HTR-8/SVneo (cell line): ENCODE results near the gene ITGA11.

DNA sequence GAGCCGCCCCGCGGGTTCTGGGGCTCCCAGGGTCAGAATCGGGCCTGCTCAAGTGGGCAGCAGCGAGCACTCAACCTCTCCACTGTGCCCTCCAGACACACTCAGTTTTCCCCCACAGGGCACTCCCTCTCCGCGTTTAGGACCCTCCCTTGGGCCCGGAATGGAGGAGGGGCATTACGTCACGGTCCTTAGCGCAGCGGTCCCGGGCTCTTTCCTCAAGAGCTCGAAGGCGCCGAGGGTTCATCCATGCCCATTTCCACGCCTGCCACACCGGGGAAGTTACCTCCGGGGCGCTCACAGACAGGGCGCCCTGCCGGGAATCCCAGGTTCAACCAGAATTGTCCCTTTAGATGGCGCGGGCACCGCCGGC is 9.3 kb downstream of the SKOR1 start:
- RRBS: 80% methylated on average over 13 of the region's 26 CpGs

GRCh38 chr15:67863274-67864156 is 38.2 kb downstream of the SKOR1 start:
- RRBS: 6% methylated on average over 23 of the region's 51 CpGs

DNA sequence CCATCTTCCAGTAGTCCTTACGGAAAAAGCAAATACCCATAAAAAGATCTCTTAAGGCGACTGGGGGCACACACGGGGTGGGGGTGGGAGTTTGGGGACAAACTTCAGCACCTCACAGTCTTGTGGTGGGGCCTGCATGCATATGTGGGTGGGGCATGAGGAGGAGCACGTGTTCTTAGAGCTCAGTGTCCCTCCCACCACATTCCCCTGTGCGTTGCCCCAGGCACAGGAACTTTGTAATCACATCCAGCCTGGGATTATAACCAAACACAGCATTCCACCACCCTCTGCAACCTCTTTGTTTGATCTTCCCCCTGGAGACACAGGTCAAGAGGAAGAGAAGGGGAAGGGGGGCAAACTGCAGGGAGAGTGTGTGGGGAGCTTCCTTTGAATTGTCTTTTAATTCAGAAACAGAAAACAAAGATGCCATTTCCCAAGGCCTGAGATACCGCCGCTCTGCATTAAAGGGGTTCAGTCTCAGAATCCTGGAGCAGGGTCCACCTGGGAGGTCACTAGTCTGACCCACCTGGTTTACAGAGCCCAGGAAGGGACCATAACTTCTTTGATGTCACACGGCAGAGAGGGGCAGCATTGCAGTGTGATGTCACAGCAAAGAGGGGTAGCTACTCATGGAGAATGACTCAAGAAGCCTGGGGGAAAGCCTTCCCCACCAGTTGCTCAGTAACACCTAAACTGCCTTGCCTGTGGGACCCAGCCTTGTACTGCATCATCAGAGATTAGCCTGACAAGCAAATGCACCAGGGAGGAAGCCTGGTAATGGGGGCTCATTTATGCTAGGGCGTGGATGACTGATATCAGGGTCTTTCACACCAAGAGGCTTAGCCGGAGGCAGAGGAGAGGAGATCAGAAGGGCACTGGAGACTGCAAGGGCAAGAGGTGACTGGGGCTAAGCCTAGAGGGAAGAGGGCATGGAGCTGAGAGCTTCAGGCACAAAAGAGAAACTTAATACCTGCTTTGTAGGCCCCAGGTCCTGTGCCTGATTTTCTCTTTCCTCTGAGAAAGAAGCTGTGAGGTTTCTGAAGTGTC is 107.9 kb upstream of the PIAS1 start:
- RRBS: no CpG with 5 or more reads among the region's 10 CpGs

DNA sequence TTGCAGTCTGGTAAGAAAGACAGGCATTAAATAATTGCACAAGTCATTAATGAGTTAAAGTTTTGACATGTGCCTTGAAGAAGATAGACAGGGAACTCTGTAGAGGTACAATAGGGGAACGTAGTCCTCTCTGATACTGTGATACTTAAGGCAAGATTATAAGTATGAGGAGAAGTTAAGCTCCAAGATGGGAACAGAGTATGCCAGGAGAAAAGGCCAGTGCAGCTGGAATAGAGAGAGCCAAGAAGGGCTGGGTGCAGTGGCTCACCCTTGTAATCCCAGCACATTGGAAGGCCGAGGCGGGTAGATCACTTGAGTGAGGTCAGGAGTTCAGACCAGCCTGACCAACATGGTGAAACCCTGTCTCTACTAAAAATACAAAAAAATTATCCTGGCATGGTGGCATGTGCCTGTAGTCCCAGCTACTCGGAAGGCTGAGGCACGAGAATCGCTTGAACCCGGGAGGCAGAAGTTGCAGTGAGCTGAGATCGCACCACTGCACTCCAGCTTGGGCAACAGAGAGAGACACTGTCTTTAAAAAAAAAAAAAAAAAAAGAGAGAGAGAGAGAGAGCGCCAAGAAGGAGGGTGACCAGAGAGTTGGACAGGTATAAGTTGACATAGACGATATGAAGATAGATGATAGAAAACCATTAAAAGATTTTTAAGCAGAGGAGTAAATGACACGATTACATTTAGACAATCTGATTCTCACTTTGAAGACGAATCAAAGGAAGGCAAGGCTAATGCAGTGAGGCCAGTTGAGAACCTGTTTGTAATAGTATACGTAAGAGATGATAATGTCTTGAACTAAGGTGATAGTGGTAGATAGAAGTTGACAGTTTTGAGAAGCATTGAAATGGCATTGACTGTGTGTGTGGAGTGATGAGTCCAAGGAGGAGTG is 48.7 kb downstream of the CALML4 start:
- RRBS: no CpG with 5 or more reads among the region's 13 CpGs

GRCh38 chr15:68272707-68273083 is 4.8 kb upstream of the FEM1B start:
- RRBS: no CpG with 5 or more reads among the region's 1 CpG

GRCh38 chr15:68279107-68279629 is 1.6 kb downstream of the FEM1B start:
- RRBS: no CpG with 5 or more reads among the region's 8 CpGs

DNA sequence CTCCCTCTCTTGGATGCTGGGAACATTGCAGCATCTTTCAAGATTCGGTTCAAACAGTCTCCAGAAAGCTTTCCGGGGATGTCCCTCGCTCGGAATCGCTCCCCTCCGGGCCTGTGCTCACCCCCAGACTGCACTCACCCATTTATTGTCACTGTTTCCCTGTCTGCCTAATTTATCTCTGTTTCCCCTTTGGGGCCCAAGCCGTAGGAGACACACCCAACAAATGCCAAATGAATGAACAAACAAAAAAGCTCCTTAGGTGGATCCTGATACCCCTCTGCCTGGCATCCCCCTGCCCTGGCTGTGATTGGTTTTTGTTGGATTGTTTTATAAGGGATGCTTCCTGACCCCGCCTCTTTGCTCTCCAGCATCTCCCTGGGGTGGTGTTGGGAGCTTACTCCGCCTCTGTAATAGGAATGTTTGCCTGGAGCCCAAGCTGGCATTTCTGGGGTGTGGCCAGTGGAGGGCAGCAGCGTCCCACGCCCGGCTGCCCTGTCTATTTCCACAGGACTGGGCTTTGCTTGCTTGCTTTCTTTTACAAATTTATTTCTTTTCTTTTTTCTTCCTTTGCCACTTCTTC is 28.9 kb downstream of the FEM1B start:
- RRBS: no CpG with 5 or more reads among the region's 12 CpGs

- RRBS: 93% methylated on average over 2 of the region's 19 CpGs
These were observed 49.4 kb downstream of the FEM1B start for GRCh38 chr15:68326498-68327709.

- RRBS: 2% methylated on average over 28 of the region's 70 CpGs
These were observed at the start of gene ITGA11 for GRCh38 chr15:68431503-68432557. Gene ITGA11, minus strand, starts transcription at chr15:68432163.

GRCh38 chr15:68481660-68482088 is 49.7 kb upstream of the ITGA11 start:
- RRBS: no CpG with 5 or more reads among the region's 3 CpGs

DNA sequence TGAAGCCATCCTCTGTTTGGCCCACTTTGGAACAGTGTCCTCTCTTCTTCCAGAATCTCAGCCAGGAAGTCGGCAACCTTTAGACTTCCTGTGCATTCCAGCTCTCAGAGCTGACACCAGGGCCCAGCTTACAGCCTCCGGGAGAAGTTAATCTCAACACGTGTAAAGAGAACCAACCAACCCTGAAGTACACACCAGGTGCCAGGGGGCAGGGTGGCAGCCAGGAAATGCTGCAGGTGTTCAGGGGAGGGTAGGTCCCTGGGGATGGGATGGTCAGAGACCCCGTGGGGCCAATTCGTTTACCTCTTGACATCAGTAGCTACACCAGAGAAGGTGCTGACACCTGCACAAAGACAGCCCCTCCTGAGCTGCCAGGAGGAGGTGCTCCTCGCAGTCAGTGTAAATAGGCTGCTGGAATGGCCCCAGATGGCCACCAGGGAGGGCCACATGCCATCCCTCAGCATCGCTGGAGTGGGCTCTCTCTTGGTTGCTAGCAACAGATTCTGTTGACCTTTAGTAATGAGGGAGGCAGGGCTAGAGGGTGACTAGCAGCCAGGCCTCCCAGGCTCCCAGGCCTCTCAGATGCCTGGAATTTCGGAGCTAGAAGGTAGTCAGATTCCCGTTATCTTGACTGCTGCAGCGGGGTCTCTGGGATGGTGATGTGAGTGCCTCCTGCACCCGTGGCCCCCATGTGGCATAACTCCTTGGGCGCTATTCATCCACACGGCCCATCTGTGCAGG is 52.9 kb downstream of the CORO2B start:
- RRBS: no CpG with 5 or more reads among the region's 13 CpGs

GRCh38 chr15:68783731-68784021 is 37.0 kb downstream of the ANP32A start:
- RRBS: no CpG with 5 or more reads among the region's 2 CpGs

DNA sequence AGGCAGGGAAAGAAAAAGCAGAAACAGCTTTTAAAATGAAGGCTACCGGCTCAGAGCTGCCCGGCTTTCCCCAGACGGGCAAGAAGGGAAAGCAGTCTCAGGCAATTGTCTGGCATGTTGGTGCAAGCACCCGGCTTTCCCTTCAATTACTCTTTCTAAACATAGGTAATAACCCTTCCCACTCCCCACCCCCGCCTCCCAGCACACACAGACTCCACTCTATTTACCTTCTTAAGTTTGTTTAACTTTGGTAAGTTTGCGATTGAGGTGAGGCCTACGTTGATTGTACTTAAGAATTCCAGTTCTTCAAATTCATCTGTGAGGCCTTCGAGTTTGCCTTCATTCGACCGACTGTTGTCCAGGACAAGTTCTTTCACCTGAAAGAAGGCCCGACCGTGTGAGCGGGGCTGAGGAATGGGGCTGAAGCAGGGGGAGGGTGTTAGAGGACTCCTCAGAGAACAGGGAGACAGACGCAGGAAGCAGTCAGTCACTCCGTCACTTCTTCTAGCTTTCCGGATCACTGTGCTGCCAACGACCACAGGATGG is 33.1 kb downstream of the ANP32A start:
- RRBS: 97% methylated on average over 3 of the region's 17 CpGs

DNA sequence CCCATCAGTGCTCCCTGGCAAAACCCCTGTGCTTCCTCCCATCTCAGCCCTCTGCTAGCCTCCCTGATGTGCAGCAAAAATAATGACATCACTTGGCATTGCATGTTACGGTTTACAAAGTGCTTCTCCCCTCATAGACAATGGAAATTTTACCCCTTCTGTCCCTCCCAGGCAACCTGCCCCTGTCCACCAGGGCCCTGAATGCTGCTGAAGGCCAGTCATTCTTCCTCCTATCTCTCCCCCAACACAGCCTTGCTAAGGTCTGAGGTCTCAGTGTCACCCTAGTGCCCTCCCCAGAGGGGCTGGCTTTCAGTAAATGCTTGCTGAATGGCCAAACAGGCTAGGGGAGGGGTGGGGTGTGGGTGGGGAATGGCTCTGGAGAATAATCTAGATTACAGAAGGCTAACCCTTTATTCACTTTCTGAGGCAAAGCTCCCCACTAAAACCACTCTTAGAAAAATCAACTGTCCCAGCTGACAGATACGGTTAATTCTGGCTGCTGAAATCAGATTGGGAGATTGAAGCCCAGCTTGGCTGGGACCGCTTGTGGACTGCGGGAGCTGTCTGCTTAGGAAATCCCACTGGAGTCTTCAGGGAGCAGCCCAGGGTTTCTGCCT is 23.0 kb downstream of the ANP32A start:
- RRBS: no CpG with 5 or more reads among the region's 4 CpGs

- RRBS: no CpG with 5 or more reads among the region's 1 CpG
These were observed 7.6 kb downstream of the ANP32A start for GRCh38 chr15:68812888-68813676.

DNA sequence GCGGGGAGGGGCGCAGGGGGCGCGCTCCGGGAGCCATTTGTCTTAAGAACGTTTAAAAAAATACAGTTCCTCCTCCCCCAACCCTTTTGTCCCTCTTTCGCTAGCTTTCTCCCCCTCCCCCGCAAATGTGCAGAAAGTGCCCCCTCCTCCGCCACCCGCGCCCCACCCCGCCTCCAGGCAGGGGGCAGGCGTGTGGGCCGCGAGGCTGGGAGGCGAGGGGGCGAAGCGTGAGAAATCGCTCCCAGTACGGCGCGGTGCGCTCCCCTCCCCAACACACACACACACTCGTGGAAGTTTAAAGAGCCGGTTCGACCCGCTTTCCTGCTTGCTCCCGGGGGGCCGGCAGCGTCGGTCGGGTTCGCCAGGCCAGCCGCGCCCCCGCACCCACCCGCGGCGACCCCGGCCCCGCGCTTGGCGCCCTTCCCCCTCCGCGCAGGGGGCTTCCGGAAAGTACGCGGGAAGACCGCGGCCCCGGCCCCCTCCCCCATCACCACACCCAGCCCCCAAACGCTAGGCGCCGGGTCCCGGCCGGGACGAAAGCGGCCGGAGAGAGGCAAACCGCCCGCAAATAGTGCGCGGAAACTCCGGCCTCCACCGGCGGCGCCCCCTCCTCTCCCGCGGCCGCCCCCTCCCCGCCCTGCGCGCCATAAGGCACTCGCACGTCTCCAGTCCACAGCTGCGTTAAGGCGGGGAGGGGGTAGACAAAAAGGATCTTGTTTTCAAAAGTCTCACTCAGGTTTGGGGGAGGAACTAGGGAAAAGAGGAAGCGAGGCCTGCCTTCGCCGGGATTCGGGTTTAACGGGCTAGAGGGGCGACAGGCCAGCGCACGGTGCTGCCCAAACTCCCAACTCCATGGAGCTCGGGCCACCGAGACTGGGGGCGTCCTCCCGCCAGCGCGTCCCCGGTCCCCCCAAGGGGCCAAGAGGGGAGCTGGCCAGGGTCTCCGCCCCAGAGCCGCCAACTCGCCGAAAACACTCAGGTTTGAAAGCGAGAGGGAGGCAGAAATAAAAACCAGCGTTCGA is 2.0 kb downstream of the ANP32A start:
- RRBS: 1% methylated on average over 42 of the region's 99 CpGs

DNA sequence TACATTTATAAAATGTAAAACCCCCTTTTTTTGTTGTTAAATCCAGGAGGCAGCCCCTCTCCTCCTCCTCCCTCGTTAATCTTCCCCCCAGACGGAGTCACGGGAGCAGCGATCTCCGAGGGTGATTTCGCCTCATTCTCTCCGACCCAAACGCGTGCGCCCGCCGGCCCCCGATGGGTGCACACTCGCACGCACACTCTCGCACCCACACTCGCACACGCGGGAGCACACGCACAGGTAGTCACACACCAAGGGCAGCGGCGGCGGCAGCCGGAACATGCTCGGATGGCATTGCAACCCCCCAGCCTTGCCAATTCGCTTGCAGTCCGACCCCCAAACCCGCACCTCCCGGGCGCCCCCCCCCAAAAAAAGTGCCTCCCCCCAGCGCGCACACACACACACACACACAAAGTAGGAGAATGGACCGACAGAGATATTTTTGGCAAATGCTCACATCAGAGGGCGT is 418 bp downstream of the ANP32A start:
- RRBS: 1% methylated on average over 13 of the region's 34 CpGs

DNA sequence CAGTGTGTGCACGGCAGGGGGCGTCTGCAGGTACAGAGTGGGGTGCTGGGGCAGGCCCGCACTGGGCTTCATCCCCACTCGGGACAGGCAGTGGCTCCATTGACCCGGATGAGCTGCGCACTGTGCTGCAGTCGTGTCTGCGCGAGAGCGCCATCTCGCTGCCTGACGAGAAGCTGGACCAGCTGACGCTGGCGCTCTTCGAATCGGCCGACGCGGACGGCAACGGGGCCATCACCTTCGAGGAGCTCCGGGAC is 16.9 kb downstream of the NOX5 start:
- RRBS: 100% methylated on average over 4 of the region's 23 CpGs

DNA sequence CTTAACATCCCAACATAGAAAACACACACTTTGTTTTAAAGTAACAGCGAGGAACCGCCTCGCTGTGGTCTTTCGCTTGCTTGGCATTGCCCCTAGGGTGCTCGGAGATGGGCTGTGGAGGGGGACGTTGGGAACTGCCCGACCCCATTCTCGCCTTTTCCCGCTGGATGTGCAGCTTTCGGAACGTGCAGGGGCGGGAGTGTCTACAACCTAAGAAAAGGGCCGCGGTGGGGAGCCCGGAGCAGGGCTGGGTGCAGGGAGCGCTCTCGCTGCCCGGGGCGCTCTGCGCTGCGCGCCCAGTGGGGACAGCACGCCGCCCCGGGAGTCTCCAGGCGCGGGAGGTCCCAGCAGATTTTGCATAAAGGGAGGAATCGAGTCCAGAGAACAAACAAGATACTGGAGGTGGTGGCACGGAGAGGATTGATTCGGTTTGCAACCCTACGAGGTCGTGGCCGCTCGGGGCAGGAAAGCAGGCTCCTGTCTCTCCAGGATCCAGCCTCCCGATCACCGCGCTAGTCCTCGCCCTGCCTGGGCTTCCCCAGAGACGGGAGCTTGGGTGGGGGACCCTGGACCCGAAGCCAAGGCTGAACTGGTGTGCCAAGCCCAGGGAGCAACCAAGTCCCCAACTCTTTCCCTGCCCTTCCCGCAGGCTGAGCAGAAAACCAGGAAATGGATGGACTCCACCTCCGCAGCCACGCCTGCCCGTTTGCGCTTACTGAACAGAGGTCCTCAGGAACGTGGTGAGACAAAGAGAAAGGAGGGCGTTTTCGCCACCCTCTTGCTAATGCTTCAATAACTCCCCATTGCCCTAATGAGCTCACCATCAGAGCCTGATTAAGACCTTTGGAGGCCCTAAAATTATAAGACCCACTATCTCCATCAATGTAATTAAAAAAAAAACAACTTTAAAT is 59.7 kb downstream of the NOX5 start:
- RRBS: 2% methylated on average over 11 of the region's 48 CpGs

- RRBS: no CpG with 5 or more reads among the region's 6 CpGs
These were observed 60.4 kb downstream of the NOX5 start for GRCh38 chr15:69074846-69075290.